Breast (tissue), 4 donors: ENCODE data around the genes MAPK4, ELAC1 and SMAD4.

- PRO-cap, 3 experiments, result peak in 1 of 3 experiments; most common plus-strand start chr18:48991796 (in 1)
- RRBS, result 64% methylated on average over 3 of the region's 24 CpGs
Measured at GRCh38 chr18:48991538-48992586, 41.1 kb upstream of the SMAD7 start.

DNA sequence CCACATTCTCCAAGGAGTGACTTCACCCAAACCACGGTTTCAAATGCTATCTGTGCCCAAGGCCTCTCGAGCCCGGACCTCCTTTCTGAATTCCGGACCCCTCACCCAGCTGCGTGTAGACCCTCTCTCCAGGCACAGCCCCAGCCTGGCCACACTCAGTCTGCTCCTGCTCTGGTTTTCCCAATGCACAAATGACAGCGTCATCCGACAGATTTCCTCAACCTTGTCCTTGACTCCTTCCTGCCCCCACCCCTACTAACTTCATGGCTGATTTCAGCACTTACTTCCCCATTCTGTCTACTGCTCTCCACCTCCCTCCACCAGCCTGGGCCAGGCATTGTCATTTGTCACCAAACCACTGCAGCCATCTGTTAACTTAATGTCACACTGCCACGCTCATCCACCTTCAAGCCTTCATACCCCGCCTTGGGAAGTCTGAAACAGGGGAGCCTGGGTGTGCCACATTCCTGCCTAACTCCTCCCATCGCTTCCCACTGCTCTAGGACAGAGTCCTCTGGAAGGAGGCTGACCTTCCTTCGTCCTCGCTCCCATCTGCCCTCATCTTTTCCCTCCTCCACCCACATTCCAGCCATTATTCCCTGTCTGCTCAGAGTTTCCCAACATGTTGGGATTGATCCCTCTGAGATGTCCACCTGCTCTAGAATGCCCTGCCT is 42.0 kb upstream of the SMAD7 start:
- PRO-cap, 3 experiments, result no peak in any of the 3 experiments
- RRBS, result no CpG with 5 or more reads among the region's 12 CpGs

DNA sequence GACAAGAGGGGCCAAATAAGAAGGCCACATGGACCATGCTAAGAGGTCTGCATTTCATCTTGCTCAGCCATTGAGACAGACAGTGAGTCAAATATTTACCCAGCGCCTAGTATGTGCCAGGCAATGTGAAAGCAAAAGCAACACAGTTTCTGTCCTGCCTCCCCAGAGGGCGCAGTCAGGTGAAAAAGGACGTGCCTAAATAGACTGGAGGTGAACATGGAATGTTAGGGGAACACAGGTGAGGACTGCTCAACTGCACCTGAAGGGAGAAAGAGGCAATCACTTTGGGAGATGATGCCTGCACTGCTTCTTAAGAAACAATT is 218.2 kb upstream of the SMAD7 start:
- PRO-cap, 3 experiments, result no peak in any of the 3 experiments
- RRBS, result no CpG with 5 or more reads among the region's 3 CpGs

GRCh38 chr18:49459286-49459968 is 1.0 kb downstream of the DYM start:
- PRO-cap, 3 experiments, result no peak in any of the 3 experiments
- RRBS, result no CpG with 5 or more reads among the region's 11 CpGs

DNA sequence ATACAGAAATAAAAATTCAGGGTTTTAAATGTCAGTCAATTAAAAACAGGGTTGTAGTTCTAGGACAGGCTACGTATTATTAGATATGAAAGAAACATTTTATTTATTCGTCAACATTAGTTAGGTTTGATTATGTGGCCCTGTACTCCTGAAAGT is 272 bp upstream of the RPL17 start:
- PRO-cap, 3 experiments, result no peak in any of the 3 experiments
- RRBS, result no CpG with 5 or more reads among the region's 2 CpGs

DNA sequence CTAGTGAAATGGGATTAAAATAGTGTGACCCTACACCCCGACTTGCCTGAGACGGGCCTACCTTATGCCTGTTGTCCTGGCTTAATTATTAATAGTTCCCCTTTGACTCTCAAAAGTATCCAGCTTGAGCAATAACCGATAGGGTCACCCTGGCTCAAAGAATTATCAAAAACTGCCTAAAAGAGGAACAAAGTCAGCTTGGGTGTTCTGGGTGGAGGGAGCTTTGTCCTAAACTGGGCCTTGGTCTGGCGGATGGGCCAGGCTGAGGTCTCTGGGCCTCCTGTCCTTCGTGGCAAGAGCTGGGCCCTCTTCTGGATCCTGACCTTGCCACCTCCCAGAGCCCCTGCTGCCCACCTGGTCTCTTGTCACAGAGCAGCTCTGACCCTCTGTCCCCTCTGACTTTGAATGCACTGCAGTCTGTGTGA is 56.3 kb downstream of the ACAA2 start:
- PRO-cap, 3 experiments, result no peak in any of the 3 experiments
- RRBS, result no CpG with 5 or more reads among the region's 5 CpGs

- PRO-cap, 3 experiments, result no peak in any of the 3 experiments
- RRBS, result no CpG with 5 or more reads among the region's 9 CpGs
Measured at GRCh38 chr18:49812133-49812732, 1.1 kb downstream of the ACAA2 start.

GRCh38 chr18:49859002-49859587 is 45.8 kb upstream of the ACAA2 start:
- PRO-cap, 3 experiments, result no peak in any of the 3 experiments
- RRBS, result no CpG with 5 or more reads among the region's 8 CpGs

- PRO-cap, 3 experiments, result no peak in any of the 3 experiments
- RRBS, result no CpG with 5 or more reads among the region's 16 CpGs
Measured at GRCh38 chr18:49944730-49945683, 131.7 kb upstream of the ACAA2 start.

DNA sequence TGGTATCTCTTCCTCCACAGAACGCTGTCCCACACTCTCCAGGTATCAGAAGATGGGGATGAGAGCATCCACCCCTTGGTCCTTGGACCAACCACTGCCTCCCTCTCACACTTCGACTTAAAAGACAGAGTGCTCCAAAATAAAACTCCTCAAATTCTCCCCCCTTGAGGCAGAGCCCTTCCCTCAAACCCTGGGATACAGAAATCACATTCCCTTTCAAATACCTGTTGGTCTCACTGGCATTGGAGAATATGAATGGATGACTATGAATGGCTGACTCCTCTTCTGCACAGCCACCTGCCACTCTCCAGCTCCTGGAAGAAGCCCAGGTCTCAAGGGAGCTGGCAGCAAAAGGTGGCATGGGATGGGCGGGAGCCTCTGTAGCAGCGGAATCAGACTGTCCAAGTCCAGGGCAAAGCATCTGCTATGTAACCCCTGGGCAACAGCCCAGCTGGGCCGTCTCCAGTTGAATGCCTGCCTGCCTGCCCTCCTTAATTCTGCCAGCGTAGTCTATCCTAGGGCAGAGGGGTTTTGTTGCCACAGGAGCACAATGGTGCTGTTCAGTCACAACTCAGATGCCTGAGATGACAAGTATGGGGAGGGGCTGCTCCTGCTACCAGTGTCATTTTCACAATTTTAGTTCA is 115.5 kb downstream of the MYO5B start:
- PRO-cap, 3 experiments, result no peak in any of the 3 experiments
- RRBS, result no CpG with 5 or more reads among the region's 6 CpGs

DNA sequence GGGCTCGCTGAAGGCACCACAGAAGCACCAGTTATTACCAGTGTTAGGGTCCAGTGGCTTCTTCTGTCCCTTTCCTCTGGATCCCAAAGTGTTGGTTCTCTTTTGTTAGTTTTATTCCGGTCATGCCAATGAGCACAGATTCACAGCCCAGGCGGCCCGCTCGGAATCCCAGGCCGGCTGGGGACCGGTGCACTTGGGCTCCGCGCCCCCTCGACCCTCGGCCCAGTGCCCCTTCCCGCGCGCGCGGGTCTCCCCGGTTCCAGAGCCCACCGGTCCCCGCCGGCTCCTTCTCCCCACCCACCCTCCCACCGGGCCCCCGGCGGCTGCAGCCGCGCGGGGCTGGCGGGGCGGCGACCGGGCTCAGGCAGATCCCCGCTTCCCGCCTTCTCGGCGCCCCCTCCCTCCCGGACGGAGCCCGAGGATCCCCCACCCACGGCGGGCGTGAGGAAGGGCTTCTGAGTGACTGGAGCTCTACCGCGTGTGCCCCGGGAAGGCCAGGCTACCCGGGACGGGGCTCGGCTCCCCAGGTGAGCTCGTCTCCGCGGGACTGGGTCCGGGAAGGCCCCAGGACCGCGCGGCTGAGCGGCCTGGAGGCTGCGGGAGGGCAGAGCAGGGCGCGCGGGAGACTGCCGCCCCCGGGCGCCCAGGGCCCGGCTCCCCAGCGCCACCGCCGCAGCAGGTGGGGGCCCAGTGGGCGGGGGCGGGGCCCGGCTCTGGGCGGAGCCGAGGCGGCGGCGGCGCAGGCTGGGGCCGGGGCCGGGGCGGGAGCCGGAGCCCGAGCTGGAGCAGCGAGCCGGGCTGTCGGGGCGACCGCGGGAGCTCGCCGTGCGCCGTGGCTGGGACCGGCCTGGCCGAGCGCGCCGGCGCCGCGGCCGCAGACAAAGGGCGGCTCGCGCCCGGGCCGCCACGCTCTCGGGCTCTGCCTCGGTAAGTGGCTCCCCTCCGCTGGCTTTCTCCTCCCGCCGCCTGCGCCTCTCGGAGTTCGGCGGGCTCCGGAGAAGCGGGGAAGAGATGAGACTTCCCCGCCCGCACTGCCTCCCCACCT is at the start of gene MAPK4:
Gene MAPK4, plus strand, starts transcription at position 771 of the 1,045 bp plus-strand sequence.
- PRO-cap, 3 experiments, result peak in 2 of 3 experiments; most common plus-strand start position 778 of the sequence (in 2); most common minus-strand start position 628 of the sequence (in 1)
- RRBS, result 3% methylated on average over 97 of the region's 117 CpGs

GRCh38 chr18:50623435-50623946 is 63.6 kb downstream of the MAPK4 start:
- PRO-cap, 3 experiments, result no peak in any of the 3 experiments
- RRBS, result no CpG with 5 or more reads among the region's 3 CpGs

GRCh38 chr18:50650597-50651172 is 90.8 kb downstream of the MAPK4 start:
- PRO-cap, 3 experiments, result no peak in any of the 3 experiments
- RRBS, result no CpG with 5 or more reads among the region's 6 CpGs

DNA sequence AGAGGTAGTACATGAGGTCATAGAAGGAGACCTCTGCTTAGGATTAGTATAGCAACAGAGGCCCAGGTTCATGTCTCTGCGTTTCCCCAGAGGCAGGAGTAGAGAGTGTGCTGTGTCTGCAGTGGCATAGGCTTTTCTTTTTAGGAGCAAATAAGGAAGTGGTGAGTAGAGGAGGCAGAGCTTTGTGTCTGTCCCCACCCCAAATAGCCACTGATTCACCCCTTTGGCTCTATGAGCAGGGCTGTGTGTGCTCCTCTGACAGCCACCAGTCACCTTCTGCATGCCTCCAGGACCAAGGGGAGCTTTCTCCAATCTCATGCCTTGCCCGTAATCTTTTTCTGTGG is 23.6 kb upstream of the ELAC1 start:
- PRO-cap, 3 experiments, result no peak in any of the 3 experiments
- RRBS, result no CpG with 5 or more reads among the region's 2 CpGs

DNA sequence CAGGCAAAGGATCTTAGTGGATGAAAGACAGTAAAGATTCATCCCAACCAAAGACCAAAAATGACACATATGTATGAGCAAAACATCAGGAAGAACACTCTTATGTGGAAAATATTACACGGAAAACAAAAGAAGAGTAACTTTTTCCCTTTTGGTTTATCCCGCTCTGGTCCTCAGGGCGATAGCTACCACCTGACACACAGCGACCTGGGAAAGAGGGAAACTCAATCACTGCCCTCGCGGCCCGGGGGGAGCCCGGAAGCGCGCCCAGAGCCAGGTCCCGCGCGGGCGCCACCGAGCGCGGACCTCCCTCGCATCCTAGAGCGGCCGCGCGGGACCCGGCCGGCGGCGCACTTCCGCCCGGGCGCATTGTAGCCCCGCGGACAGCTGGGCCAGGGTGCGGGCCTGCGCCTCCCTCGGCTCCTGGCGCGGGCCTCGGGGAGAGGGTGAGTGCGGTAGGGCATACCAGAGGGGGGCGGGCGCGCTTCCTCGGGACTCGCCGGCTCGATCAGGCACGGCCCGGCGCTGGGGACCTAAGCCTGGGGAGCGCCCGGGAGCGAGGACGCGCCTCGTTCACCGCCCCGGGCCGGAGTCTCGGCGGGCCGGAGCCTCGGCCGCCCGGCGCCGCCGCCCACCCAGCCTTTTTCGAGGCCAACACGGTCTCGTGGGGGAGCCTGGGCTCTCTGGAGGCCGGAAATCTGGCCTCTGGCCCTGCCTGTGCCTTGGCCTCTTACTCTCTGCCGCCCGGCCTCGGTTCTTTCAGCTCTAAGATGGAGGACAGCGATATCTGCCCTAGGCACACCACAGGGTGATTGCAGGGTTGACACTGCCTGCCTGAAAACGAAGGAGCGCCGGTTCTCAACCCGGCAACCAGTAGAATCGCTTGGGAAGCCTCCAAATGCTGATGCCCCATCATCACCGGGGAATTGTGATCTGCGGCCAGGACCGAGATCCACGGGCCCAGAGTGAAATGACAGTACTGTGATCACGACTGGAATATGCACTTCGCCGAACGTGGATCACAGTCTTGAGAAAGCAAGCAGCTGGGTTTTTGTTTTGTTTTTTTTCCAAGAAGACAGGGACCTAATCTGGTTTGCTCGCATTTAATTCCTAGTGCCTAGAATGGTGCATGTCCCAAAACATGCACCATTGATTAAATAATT is at the start of gene ELAC1:
Gene ELAC1, plus strand, starts transcription at position 372 of the 1,163 bp plus-strand sequence.
- PRO-cap, 3 experiments, result peak in 3 of 3 experiments; most common plus-strand start position 380 of the sequence (in 3); most common minus-strand start position 246 of the sequence (in 2)
- RRBS, result 1% methylated on average over 30 of the region's 88 CpGs

DNA sequence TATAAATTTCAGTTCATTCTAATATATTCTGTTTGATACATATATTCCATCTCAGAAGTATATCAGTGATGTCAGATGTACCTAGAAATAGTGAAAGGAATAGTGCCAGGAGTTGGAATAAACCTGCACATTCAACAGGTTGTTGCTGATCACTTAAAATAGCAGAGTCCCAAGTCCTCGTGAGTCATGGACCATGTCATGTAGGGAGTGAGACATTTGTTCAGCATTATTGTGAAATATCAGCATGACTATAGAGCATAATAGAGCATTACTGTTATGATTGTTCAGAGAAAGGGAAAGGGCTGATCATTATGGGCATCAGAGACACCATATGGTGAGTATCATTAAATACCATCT is 5.4 kb downstream of the ELAC1 start:
- PRO-cap, 3 experiments, result no peak in any of the 3 experiments
- RRBS, result no CpG with 5 or more reads among the region's 1 CpG

DNA sequence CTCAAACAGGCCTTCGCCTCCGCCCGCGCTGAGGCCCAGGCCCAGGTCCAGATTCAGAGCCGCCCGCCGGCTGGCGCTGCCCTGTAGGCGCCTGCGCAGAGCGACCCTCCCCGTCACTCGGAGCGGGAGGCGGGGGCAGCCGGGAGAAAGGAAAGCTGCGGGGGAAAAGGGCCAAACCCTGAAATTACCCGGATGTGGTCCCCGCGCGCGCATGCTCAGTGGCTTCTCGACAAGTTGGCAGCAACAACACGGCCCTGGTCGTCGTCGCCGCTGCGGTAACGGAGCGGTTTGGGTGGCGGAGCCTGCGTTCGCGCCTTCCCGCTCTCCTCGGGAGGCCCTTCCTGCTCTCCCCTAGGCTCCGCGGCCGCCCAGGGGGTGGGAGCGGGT is at the start of gene SMAD4:
Gene SMAD4, plus strand, starts transcription at position 212 of the 387 bp plus-strand sequence.
- PRO-cap, 3 experiments, result peak in 3 of 3 experiments; most common plus-strand start position 218 of the sequence (in 2); most common minus-strand start position 72 of the sequence (in 3)
- RRBS, result 1% methylated on average over 15 of the region's 41 CpGs

GRCh38 chr18:51030389-51031470 is 717 bp downstream of the SMAD4 start:
- PRO-cap, 3 experiments, result peak in 3 of 3 experiments; most common plus-strand start chr18:51030707 (in 2); most common minus-strand start chr18:51030636 (in 2)
- RRBS, result 2% methylated on average over 41 of the region's 91 CpGs

DNA sequence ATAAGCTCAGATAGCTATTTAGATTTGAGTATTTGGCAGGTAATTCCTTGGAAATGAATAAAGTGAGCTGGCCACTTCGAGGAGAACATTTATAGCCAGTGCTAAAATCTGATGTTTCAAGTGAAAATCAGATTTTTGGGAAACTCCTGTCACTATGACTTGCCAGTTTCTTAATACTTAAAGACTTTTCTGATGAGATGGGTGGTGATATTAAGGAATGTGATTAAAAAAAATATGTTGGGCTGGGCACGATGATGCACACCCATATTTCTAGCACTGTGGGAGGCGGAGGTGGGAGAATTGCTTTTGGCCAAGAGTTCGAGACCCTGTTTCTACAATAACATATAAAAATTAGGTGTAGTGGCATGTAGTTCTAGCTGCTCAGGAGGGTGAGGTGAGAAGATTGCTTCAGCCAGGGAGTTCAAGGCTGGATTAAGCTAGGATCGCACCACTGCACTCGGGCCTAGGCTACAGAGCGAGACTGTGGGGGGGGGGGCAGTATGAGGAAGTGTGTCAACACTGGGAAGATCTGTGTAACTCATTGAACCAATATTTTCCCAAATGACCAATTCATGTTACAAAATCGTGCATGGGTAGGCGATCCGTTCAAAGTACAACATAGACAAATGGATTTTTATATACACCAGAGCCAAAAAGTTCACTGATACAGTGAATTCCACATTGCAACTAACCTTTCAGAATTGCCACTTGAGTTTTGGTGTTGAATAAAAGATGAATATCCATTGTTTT is 7.9 kb downstream of the SMAD4 start:
- PRO-cap, 3 experiments, result no peak in any of the 3 experiments
- RRBS, result no CpG with 5 or more reads among the region's 10 CpGs

DNA sequence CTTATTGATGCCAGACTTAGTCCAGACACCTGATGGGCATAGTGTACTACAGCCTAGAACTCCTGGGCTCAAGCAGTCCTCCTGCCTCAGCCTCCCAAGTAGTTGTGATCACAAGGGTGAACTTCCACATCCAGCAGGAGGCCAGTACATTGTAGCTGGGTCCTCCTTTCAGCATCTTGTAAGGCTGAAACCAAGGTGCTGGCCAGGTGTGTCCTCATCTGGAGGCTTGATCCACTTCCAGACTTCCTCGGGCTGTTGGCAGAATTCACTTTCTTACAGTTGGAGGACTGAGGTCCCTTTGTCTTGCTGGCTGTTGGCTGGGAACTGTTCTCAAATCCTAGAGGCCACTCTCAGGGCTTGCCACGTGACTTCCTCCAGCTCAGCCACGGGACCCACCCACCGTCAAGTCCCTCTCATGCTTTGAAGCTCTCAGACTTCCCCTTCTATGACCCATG is 76.9 kb downstream of the SMAD4 start:
- PRO-cap, 3 experiments, result no peak in any of the 3 experiments
- RRBS, result no CpG with 5 or more reads among the region's 4 CpGs